Calu3 (cell line): ENCODE measurements around the genes FAM104B, PAGE3, ZXDA and LAS1L.

DNA sequence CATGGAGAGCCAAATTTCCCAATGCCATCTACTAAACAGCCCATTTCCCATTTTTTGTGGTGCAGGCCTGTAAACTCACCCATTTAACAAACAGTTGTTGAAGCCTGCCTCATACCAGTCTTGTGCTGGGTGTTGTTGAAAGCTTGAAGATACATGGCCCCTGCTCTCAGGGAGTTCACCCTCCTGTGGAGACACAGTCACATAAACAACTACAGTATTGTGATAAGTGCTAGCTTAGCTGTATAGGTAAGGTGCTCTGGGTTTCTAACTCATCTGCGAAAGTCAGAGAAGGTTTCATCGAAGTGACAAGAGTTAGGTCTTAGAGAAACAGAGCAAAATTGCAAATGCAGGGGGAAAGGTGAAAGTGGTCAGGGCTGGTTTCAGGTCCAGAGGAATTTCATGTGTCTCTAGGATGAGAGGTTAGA, 1.2 kb upstream of the GNL3L start:
- PRO-cap: no peak

DNA sequence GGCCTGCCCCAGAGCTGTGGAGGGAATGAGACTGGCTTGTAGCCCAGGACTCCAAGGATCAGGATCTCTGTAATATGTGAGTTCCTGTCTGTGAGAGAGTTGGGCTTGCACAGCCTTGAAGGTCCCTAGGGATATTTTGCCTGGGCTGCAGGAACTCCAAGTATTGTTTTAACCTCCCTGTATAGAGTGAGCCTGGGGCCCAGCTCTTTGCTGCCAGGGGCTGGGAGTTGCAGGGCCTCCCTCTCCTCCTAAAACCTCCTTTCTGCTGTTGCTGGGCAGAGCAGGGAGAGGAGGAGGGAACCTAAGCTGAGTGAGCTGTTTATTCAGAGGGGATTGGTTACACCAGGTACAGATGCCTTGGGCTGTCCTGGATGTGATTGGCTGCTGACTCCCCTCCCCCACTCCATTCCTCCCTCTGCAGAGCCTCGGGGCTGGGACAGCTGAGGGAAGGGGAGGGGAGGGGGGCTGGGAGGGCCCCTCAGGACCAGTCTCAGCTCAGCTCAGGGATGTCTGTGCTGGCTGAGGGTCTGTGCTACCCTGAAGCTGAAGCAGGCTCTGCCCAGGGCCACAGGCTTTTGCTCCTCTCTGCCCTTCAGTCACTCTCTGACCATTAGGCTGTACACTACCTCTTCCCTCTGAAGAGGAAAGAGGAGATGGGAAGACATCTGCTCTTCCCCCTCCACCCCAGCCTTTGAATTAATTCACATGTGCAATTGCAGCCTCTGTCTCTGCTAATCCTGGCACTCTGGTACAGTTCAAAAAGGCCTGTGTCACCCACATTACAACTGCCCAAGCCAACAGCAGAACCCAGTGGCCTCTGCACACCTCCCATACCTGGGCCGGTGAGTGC, 23.4 kb downstream of the ITIH6 start:
- PRO-cap: no peak

GRCh38 chrX:55160569-55161531, at the start of gene FAM104B:
TSS of gene FAM104B (minus strand) at chrX:55161185.
- PRO-cap: bidirectional peak, plus-strand start at chrX:55161328, minus-strand start at chrX:55161107

DNA sequence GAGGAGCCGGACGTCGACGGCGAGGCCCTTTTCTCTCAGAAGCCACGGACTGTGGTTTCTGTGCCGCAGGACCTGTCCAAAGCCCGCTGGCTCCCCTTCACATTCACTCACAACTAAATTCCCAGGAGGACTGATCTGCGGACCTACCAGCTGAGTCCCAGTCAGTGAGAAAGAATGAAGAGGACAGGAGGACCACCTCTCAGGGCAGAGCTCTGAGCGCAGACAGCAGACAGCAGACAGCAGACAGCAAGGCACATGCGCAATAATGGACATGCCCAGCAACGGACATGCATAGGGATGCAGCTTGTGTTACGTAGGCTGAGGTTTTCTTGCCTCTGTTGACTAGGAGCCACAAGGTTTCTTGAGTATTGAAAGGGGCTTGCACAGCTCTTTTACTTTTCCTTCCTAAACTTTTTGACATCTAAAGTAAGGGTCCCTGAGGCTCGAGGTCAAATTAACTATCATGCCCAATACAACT, at the start of gene PAGE3:
Gene PAGE3 (minus strand): TSS at position 250 of the 478 bp plus-strand sequence.
- PRO-cap: no peak

- PRO-cap: no peak
Observed at GRCh38 chrX:55668299-55668587, 45.0 kb downstream of the FOXR2 start.

DNA sequence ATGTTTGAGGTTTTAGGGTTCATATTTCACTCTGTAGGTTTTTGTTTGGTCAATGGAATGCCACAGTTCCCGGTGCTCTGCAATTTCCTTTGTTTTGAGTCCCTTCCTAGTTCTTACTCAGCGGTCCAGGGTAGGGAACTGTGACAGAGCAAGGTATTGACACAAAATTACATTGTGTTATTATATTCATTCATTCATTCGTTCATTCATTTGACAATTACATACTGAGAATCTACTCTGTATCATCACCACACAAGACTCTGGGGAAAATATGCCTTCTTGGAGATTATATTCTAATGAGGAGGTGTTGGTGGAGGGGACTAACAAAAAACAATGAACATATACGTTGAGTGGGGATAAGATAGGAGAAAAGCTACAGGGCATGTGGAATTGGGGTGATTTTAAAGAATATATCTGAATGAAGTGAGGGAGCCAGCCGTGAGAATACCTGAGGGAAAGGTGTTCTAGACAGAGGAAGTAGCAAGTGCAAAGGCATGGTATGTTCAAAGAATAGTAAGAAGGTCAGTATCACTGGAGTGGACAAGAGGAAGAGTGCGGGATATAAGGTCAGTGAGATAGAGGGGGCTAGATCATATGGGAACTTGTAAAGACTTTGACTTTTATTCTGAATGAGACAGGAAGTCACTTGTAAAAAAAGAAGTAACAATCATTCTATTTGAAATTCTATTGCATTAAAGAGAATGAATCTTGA, 192.6 kb downstream of the RRAGB start:
- PRO-cap: no peak

GRCh38 chrX:55960237-55960752, 242.7 kb downstream of the RRAGB start:
- PRO-cap: no peak

DNA sequence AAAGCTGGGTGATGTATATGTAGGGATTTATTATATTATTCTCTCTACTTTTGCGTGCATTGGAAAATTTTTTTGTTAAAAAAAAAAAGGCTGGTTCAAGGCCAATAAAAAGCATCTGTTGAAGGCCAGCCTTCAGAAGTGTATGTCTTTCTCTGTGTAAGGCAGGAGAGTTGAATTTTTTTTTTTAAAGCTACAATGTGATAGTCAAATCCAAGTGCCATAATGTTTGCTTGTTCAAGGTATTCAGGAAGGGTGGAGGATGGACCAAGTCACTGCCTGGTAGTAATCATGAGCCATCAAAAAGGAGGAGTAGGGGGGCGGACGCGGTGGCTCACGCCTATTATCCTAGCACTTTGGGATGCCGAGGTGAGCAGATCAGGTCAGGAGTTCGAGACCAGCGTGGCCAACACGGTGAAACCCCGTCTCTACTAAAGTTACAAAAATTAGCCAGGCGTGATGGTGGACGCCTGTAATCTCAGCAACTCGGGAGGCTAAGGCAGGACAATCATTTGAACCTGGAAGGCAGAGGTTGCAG, 943 bp downstream of the NBDY start:
- PRO-cap: no peak

DNA sequence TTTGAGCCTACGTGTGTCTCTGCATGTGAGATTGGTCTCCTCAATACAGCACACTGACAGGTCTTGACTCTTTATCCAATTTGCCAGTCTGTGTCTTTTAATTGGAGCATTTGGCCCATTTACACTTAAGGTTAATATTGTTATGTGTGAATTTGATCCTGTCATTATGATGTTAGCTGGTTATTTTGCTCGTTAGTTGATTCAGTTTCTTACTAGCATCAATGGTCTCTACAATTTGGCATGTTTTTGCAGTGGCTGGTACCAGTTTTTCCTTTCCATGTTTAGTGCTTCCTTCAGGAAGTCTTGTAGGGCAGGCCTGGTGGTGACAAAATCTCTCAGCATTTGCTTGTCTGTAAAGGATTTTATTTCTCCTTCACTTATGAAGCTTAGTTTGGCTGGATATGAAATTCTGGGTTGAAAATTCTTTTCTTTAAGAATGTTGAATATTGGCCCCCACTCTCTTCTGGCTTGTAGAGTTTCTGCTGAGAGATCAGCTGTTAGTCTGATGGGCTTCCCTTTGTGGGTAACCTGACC, 32.4 kb downstream of the SPIN2B start:
- PRO-cap: no peak

GRCh38 chrX:57909429-57910600, at the start of gene ZXDA:
TSS of gene ZXDA (minus strand) at chrX:57910458.
- PRO-cap: unidirectional peak, plus-strand start at chrX:57909601; unidirectional peak, plus-strand start at chrX:57909651; unidirectional peak, plus-strand start at chrX:57909714; bidirectional peak, plus-strand start at chrX:57910011, minus-strand start at chrX:57909783; bidirectional peak, plus-strand start at chrX:57910178, minus-strand start at chrX:57910069; bidirectional peak, plus-strand start at chrX:57910265, minus-strand start at chrX:57910288

DNA sequence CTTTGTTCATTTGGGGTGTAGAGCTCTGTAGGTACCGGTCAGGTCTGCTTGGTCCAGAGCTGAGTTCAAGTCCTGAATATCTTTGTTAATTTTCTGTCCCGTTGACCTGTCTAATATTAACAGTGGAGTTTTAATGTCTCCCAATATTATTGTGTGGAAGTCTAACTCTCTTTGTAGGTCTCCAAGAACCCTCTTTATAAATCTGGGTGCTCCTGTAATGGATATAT, 387.1 kb downstream of the SPIN4 start:
- PRO-cap: no peak

DNA sequence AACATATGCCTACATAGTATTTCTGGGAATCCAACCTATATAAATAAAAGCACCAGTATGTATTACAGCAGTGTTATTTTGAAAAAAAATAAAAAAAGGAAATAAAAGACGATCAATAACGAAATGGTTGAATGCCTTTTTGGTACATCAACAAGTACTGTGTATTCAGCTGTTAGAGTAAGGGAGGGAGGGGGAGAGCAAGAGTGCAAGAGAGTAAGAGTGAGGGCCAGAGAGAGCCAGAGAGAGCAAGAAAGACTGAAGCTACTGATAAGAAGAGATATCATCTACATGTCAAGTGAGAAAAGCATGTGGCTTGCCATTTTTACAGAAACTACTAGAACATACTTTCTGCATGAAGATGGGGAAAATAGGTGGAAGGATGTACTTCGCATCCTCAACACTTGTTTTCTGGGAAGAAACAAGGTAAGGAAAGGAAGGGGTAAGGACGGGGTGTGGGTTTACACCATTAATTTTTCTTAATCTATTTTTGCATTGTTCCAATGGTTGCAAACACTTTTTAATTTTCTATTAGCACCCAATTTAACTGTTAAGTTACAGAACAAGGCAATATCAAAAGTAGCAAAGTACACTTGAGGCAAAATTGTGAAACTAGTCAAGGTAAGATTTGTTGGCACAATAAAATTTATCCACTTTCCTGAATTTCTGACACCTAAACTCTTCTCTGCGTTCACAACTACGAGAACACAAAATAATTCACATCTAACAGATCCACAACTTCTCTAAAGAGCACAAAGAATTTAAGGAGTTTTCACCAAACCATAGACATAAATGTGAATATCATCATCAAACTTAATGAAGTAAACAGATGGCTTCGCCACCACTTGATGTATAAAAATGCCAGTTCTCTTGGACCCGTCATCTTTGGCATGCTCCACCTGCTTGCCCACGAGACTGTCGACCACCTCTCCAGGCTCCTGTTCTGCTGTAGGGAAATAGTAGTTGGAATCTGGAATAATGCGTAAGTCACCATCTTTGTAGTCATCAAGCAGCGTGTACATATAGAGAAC, 1.5 kb downstream of the SPIN4 start:
- PRO-cap: no peak

DNA sequence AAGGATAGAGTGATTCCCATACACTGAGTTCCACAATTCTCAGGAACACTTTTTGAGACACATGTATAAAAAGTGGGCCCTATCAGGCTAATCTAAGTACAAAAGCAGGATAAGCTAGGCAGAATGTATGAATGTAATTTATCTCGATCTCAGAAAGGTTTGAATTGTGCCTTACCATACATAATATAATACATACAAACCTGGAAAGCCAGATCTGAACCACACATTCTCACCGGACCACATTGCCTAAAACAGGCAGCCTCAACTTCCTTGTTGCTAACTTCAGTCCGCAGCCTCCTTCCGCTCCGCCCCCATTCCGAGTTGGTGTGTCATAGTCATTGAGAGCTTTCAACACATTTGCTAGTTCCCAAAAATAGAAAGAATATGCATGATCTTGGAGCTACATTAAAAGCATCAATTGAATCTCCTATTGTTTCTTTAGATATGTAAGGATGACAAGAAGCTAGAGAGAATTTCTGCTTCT, 127.3 kb downstream of the ARHGEF9 start:
- PRO-cap: no peak

DNA sequence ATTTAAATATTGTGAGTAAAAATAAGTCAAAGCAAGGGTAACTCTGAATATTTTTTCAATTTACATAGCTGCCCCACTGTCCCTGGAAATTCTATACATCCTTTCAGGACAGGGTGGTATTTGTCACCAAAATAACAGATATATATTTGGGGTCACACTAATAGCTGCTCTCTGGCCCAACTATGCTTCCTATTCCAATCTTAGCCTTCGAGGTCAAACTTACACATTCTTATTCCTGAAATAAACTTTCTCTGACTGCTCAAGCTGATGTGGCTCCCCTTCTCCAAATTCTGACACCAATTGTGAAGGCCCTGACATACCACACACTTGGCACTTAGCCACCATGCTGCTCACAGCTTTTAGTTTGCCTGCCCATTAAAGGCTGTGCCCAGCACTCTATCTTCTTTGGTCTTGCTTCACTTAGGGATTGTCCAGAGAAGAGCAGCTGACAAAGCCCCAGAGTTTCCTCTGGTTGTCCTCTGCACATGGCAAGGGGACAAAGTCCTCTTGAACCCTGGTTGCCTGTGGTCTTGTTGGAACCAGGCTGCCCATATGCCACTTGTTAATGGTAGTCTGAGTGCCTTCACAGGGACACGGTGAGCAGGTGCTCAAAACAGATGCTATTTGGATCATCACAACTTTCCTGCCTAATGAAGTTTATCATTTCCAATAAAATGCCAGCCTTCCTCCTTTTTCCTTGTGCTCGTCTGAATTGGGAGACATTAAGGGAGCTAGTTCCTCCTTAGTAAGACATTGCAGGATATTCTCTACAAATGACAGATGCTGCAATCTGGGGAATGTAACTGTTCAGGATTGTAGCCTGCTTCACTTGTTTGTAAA, 126.1 kb downstream of the ARHGEF9 start:
- PRO-cap: no peak

DNA sequence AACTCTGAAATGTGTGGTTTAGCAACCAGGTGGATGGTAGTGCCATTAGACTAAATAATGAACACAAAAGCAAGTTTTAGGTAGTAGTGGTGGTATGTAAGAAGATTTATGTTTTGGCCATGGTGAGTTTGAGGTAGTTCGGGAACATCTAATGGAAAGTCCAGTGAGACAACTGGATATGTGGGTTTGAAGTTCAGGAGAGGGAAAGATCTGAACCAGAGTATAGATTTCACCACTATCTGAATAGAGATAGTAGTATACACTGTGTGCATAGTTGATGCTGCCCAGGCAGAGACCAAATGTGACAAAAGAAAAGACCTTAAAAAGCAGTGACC, 56.4 kb downstream of the MTMR8 start:
- PRO-cap: no peak

DNA sequence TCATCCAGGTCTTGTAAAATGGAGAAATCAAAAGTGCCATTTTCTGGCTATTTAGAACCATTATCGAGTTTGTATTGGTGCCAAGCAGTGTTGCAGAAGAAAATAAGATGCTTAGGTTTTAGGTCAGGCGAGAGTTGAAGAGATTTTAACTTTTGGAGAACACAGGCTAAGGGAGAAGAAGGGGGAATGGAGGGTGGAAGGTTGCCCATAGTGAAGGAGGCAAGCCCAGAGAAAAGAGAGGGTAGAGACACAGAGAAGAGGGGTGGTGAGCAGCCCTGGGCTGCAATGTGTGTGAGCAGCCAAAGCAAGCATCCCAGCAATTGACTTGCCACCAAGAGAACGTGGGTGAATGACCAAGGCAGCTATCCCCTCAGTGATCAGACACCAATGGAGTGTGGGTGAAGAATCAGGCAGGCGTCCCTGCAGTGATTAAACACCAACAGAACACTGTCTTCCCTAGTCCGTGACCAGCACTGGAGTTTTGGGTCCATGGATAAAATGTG, 99.4 kb downstream of the ZC3H12B start:
- PRO-cap: no peak

DNA sequence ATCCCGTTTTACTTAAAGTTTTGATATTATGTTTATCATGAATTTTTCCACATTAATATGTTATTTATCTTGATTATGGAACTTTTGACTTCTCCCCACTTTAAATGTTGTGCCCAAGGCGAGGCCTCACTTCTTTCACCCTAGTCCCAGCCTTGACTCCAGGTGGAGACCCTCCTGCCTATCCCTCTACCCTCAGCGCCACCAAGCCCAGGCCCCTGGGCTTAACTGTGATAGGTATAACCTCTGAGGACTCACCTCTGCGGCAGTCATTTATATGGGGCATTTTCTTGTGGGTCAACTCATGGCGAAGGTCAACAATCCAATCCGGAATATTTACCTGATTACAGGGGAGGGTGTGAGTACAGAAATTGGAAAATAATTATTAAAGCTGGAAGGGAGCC, 3.5 kb downstream of the LAS1L start:
- PRO-cap: no peak

DNA sequence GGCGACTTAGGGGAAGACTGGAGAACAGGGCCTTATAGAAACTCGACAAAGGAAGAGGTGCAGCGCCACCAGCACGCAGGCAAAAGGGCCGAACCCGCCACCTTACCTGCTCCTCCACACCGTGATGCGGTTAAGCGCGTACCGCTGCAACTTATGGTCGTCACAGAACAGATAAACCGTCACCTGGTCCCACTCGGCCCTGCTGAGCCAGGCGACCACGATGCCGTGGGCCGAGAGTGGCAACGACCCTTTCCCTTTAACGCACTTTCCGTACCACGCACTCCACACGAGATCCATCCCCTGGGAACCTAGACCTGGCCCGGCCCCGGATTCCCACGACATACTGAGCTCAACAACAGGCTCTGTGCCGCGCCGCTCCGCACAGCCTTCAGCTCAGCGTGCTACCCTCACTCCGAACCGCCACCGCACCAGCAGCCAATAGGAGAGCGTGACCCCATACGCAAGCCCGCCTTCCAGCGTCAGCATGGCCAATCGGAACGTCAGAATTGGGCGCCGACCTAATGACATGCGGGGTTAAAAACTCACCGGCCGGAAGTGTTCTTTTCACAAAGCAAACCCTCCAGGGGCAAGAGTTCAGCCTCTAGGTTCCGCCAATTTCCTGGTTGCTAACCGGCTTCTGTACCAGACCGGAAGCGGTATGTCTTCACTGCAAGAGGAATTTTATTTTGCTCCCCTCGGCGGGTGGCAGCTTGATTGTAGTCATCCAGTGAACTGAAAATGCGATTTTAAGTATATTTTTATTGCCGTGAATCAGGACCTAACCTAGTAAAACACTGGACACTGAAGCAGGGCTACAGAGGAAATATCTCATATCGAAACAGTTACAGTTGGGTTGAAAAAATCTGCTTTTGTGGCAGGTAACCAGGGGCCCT, at the start of gene LAS1L:
Gene LAS1L (minus strand): TSS at position 414 of the 893 bp plus-strand sequence.
- PRO-cap: bidirectional peak, plus-strand start at position 678 of the sequence, minus-strand start at position 414 of the sequence

- PRO-cap: no peak
Observed at GRCh38 chrX:65601448-65602089, 65.9 kb upstream of the MSN start.

- PRO-cap: no peak
Observed at GRCh38 chrX:66162092-66163067, 1.7 kb upstream of the HEPH start.